PC-3 (cell line): ENCODE measurements around a stretch of chr2.

DNA sequence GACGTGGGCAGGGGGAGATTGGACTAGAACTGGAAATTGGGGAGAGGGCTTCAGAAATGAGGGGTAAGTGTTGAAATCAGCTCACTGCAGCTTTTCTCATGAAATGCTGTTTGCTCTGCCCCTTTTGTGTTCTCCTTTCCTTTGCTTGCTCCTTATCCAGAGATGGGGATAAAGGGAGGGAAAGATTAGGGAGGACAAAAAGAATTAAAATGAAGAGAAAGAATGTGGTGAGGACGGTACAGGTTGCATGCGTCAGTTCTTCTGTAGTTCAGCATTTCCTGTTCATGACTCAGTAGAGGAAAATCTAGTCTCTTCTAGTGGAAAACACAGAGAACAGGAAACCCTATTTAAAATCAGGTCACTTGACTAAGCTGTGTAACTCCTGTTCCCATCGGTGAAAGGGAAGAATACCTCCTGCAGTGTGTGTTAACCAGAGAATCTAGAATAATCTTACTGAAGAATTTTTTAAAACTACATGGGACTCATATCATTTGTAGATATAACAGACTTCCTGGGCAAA is 105.7 kb downstream of the CRIM1 start:
- RAMPAGE, long total RNA: no peak

DNA sequence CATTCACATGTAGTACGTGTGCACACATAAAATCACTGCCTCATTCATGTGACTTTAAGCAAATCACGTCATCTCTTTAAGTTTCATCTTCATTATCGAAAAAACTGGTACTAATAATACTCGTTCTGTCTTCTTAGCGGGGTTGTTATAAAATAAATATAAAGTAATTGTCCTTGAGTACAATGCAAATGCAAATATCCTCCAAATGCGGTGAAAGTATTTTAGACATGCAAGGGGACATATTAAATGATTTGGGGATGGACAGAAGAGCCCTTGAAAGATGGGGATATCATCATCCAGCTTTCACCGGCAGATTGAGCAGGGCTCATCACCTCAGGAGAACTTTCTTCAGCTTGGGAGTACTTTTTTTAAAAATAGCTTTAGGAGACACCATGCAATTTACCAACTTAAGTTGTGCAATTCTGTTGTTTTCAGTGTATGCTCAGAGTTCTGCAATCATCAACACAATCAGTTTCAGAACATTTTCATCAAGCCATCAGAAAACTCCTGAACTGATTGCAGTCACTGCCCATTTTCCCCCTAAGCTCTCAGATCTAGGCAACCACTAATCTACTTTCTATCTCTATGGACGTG is 117.5 kb downstream of the CRIM1 start:
- RAMPAGE, long total RNA: no peak

DNA sequence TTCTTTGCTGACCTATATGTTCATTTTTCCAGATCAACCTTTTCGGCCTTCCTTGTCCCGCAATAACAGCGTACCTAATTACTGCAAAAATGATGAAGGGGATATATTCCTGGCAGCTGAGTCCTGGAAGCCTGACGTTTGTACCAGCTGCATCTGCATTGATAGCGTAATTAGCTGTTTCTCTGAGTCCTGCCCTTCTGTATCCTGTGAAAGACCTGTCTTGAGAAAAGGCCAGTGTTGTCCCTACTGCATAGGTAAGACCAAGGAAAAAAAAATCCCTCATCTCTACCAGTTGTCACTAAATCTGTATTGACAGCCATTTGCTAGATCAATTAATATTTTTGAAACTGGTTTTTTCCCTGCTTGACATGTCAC is 75.9 kb downstream of the FEZ2 start:
- RAMPAGE, long total RNA: no peak

GRCh38 chr2:36581244-36581812 is 16.6 kb downstream of the FEZ2 start:
- RAMPAGE, long total RNA: no peak

- RAMPAGE, long total RNA: no peak
Measured at GRCh38 chr2:36583167-36583599, 14.8 kb downstream of the FEZ2 start.

DNA sequence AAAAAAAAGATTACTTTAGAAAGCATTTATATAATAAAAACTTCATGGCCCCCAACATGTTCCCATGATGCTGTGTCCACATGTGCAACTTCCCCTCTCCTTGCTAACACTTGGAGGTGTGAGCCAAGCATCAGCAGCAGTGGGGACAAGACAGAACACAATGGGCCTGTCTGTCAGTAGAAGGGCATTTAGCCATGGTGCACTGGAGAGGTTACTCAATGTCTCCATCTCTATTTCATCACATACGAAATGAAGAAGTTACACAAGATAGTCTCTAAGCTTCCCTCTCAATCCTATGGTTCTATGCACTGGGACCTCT is 2.5 kb downstream of the VIT start:
- RAMPAGE, long total RNA: no peak

- RAMPAGE, long total RNA: no peak
Measured at GRCh38 chr2:36912351-36912886, 53.9 kb downstream of the STRN start.

GRCh38 chr2:36955598-36955890 is 10.8 kb downstream of the STRN start:
- RAMPAGE, long total RNA: no peak

DNA sequence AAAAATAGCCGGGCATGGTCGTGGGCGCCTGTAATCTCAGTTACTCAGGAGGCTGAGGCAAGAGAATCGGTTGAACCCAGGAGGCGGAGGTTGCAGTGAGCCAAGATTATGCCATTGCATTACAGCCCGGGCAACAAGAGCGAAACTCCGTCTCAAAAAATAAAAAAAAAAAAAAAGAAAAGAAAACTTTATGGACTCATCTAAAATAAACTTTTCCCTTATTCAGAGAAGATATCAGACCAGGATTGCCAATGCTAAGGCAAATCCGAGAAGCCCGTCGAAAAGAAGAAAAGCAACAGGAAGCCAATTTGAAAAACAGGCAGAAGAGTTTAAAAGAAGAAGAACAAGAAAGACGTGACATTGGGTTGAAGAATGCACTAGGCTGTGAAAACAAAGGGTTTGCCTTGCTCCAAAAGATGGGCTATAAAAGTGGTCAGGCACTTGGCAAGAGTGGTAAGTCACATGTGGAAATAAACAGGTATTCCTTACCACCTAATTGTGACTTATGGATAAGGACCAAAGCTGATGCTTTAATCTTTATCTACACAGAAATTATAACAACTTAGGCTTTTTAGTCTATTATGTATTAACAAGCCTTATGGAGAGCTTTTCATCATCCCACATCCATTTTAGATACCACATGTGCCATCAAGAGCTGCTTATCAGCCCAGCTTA is 5.2 kb downstream of the GPATCH11 start:
- RAMPAGE, long total RNA: no peak

DNA sequence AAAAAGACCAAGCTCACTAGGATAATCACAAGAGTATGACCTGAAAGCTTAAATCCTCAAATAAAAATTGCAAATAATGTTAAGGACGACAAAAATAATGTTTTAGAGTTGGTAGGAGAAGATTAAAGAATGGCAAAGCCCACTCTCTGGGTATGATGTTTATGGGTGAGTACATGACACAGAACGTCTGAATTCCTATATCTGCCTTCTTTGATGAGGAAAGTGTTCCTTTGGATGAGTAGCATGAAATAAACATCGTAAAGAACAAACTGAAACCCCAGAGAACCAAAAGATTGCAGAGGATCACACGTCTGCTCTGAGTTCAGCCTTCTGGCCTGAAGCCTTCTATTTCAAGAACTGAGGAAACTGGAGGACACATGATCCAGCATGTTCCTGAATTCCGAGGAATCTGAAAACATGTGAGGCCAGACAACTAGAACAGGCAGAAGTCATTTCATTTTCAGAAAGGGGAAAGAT is 8.6 kb downstream of the SULT6B1 start:
- RAMPAGE, long total RNA: no peak

DNA sequence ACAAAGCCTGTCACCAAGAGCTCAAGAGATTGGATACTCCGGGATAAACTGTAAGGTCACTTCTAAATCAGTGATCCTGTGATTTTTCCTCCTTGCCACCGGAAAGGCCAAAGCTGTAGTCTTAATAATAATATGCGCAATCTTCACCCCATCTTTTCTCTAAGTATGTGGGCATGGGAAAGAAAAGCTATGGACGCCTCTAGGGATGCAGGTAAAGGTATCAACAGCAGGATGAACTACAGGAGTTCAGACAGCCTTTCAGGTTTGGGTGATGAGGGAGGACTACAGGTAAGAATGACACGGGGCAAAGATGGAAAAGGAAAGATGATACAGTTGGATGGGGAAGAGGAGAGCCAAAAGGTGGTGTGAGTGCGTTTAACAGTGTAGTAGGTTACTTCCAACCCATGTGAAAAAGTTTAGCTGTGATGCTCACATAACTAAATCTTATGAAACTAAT is 33.4 kb downstream of the NDUFAF7 start:
- RAMPAGE, long total RNA: no peak

DNA sequence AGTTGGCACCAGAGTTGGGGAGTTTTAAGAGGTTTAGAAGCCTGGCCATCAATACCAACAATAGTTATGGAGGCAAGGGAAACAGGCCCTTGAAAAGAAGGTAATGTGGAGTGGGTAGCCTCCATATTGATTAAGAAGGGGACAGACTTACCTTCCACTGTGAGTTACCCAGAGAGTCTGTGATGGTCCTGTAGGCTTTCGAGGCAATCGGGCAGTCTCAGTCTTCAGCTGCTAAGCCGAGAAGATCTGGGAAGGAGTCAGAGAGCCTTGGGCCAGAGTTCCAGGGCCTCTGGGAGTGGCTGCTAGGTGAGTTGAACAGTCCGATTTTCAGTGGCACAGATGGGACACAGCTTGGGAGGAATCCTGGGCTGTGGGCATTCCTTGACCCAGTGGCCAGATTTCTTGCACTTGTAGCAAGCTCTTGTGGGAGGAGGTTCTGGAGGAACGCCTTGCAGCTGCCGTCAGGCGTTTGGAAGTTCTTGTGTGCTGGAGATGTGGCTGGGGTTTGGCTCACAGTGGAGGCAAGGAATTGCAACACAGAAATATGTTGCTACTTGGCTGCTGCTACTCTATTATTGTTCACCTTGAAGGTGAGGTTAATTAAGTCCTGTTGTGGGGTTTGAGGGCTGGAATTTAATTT is 39.7 kb downstream of the QPCT start:
- RAMPAGE, long total RNA: no peak

DNA sequence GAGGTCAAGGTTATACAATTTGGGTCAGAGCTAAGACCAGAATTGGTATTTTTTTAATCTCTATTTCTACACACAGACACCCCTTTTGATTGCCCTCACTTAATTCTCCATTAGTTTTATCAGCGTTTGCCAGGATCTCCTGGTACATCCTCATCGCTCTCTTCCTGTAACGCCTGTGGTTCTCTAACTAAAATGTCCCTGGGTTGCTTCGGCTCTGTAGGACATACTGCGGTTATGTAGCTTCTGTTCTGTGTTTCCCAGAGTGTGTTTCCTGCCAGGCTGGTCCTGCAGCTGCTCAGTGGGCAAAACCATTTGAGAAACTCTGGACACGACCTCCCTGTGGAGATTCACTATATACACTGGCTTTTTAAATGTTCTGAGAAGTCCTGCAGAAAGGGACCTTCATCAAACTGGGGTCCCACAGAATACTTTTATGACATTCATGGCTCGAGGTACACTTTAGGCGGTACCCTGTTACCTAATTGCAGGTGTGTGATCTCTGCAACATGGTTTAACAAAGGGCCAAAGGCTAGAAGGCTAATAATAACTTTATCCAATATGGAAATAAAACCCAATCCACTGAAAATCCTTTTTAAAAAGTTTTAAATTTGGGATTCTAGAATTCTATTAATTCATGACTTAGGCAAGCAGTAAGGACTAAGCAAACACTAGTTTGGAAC is 5.4 kb downstream of the CDC42EP3 start:
- RAMPAGE, long total RNA: no peak

DNA sequence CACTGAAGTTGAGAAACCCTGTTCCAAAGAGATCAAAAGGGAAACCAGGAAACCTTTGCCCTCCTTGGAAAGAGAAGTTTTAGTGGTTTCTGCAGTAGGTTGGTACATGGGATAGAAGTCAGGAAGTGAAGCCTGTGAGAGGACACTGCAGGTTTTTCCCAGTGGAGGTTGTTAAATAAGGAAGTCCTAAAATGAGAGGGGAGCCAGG is 6.3 kb upstream of the RMDN2 start:
- RAMPAGE, long total RNA: no peak

GRCh38 chr2:37973520-37974140 is 48.5 kb downstream of the RMDN2 start:
- RAMPAGE, long total RNA: no peak

GRCh38 chr2:38106393-38107331 is 30.7 kb upstream of the CYP1B1 start:
- RAMPAGE, long total RNA: no peak

GRCh38 chr2:38462041-38462797 is 85.1 kb upstream of the ATL2 start:
- RAMPAGE, long total RNA: no peak

DNA sequence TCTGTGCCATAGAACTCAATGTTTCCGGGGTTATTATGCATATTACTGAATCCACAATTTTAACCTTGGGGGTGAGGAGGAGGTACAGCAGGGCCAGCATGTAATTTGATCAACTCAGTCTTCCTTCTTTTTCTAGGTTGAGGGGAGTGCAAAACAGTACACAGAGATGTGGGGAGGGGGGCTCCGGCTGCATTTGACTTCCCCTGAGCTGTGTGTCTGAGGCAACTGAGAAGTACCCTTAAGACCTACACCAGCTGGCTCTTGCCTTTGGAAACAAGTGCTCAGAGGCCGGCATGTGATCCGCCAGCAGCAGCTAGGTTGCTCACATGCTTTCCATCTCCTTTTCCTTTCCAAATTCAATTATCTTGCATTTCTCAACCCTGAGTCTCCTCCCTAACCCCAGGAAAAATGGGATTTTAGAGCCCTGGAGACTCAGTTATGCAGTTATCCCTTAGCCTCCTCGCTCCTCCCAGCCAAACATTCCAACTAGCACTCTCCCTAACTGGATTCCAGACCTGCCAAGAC is 102.9 kb downstream of the HNRNPLL start:
- RAMPAGE, long total RNA: no peak

DNA sequence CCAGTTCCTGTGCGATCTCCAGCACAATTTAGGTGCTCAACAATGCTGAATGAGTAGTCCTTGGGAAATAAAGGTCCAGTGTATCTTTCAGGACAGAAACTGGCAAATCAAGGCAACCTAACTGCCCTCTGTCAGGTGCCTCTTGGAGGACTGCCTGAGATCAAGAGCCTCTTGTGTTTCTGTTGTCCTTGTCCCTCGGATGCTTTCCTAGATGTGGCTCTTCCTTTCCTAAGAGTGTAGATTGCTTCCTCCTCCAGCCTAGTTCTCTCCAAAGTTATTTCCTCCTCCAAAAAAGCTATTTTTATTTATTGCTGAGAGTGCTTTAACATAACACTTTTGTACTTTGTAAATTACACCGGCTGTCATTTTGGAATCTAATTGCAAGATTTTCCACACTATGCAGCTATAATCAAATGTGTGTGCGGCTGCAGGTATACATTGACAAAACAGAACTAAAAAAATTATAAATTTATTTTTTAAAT is 1.3 kb upstream of the HNRNPLL start:
- RAMPAGE, long total RNA: no peak

DNA sequence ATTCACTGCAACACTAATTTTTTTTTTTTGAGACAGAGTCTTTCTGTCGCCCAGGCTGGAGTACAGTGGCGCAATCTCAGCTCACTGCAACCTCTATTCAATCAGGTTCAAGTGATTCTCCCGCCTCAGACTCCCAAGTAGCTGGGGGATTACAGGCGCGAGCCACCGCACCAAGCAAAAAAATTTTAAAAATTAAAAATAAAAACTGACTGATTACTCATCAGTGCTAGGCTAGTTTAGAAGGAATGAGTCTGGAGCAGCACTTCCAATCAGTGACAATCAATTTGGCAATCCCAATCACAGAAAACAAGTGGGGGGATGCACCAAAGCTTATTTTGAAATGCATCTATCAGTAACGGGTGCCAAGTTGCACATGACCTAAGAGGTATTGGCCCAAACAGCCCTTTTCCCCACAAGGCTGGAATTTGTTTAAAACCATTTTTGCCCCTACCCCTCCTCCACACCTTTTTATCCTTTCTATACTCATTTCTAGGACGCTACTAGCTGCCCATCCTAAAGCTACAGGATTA is 8.1 kb downstream of the SRSF7 start:
- RAMPAGE, long total RNA: no peak